Left colon (tissue), 1 donor: ENCODE measurements around a stretch of chr5.

GRCh38 chr5:59087801-59088379 is 505.0 kb downstream of the RAB3C start:
- PRO-cap: no peak

DNA sequence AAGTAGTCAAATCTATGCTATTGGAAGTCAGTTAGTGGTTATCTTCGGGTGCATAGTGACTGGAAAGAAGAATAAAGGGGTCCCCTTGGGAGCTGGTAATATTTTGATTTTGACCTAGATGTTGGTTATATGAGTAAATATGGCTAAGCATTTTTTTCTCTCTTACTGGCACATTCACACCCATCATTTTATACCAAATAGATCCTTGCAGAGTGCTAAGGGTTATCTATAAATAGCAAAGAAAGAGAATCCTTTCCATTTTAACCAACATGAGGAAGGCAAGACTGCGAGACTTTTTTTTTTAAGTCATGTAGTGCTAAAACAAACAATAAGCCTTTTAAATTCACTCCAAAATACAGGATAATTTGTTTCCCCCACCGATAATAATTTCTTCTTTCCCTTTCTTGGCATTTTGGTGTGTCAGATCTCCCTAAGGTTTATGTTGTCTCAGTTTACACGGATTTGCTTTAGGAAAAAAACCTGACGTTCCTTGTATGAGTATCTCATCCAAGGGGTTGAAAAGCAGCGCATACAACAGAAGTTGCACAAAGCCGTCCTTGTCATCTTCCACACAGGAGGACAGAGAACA is 547.3 kb downstream of the PDE4D start:
- PRO-cap: no peak

DNA sequence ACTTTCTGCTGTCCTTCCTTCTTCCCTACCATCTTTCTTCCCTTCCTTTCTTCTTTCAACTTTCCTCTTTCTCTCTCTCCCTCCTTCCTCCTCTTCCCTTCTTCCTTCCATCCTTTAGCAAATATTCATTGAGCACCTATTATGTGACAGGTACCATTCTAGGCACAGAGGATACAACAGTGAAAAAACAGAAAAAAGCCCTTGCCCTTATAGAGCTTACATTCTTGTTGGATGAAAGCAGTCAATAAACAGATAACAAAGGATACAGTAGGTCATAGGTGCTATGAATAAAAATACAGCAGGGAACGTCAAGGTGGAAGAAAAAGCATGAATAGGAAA is 374.5 kb downstream of the PDE4D start:
- PRO-cap: no peak

GRCh38 chr5:59583029-59583612 is 310.4 kb downstream of the PDE4D start:
- PRO-cap: unidirectional peak, minus-strand start at chr5:59583382; unidirectional peak, minus-strand start at chr5:59583410

DNA sequence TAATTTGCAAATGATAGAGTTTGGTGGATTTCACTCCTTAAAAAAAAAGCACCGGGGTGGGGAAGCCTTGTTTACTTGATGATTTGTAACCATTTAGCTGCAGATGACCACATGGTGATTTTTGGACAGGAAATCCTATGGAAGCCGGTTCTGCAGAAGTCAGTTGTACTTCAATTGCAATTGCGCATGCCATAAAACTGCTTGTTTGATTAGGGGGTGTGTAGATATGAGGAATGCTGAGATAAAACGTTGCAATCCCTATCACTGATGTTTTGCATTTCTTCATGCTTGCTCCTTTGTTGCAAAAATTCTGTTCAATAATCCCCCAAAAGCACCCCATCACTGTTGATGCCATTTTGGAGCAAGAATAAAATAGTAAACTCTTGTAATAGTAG is 305.6 kb downstream of the PDE4D start:
- PRO-cap: no peak

DNA sequence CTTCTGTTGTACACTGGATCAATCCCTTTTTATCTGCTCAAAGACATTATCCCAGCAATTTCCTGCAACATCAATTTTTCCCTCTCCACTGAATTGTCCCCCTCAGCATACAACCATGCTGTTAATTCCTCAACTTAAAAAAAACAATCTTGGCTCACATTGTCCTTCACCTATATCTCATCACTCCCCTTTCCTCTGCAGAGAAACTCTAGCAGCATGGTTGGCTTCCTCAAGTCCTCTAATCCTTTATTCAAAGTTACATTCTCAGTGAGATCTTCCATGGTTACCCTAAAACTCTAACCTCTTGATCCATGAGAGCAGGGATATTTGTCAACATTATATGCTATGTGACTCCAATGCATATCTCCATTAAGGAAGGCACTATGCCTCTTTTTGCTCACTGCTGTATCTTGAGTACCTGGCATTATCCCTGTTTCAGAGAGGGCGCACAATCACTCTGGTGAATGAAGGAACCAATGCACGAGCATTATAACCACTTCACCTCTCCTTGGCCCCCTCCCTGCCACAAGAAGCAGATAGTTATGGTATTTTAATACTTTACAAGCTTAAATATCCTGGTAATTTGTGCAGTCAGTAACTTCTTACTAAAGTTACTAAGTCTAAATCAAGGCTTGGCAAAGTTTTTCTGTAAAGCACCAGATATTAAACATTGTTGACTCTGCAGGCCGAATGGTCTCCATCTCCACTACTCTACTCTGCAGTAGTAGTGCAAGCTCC is 71.8 kb upstream of the PDE4D start:
- PRO-cap: no peak

DNA sequence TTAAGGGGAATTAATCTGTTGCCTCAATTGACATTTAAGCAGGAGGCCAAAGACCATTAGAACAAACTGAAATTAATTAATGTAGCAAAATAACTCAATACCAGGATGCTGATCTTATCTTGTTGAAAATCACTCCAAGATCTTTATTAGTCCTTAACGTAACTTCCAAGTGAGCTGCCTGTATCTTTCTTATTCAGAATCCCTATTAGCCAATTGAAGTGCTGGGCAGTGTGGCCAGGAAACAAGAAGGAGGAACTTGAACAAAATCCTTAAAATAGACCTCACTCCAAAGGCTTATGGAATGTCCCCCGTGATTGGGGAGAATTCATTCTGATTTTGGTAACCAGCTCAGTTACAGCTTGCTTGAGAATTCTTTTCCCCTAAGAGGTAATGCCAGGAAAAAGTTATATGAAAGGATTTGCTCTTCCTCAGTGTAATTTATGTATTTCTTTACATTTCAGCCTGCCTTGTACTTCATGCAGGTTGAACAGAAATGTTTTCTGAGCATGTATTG is 171.0 kb downstream of the DEPDC1B start:
- PRO-cap: no peak

GRCh38 chr5:60699114-60699393 is 912 bp downstream of the DEPDC1B start:
- PRO-cap: no peak

- PRO-cap: no peak
Measured at GRCh38 chr5:60907616-60908540, 37.0 kb downstream of the ERCC8 start.

- PRO-cap: no peak
Measured at GRCh38 chr5:60944546-60944888, 353 bp downstream of the ERCC8 start.

DNA sequence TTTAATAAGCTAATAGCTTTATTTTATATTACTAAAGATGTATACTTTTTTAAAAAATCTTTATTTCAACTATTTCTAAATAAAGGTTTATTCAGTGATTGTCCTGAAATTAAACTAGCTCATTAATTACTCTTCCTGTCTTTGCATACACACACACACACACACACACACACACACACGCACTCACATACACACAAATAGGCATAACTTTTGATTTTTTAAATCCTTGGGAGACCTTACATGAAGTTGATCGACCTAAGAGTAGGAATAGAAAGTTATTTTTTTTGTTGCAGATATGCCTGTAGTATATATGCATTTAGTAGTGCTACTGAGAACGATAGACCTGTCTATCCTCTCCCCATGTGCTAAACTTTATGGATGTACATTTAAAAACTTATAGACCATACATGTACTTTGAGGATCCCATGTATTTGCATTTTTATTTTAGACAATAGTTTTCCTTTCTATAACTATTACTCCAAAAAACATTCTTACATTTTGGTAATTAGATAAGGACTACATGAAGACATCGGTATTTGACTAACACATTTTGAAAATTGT is 91.7 kb downstream of the SMIM15 start:
- PRO-cap: no peak

DNA sequence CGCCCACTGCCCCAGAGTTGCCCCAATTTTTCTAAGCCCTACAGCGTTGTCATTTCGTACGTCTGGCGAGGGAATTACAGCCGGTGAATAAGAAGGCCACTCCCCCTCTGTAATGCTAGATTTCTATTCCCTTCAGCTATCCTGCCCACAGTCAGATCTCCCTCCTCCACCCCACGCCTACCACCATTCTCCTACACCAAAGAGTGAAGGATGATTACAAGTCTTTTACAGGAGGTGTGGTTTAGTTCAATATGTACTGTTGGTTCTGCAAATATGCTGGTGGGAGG is 83.7 kb upstream of the SMIM15 start:
- PRO-cap: bidirectional peak, plus-strand start at position 150 of the sequence, minus-strand start at position 64 of the sequence

DNA sequence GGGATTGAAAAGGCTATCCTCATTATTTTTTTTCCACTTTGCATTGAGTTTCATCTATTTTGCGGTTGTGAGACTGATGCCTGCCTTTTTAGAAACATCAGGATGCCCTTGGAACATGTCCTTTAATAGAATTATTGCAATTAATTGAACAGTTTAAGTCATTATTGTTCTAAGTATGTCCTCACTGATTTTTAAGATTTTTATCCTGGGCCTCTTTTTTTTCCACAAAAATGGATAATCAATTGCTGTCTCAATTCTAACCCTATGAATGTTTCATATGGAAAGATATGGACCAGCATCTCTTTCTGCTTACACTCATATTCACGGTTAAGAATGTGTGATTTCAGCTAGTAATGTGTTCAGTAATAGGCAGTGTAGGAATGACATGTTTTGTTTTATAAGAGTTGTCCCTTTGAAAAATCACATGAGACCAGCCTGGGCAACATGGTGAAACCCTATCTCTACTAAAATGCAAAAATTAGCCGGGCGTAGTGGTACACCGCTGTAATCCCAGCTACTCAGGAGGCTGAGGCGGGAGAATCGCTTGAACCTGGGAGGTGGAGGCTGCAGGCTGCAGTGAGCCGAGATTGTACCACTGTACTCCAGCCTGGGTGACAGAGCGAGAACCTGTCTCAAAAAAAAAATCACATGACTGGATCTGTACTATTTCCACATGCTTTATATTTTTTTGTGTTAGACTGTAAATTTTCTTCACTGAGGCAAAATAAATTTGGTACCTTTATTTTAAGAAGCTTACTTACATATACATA is 6.9 kb downstream of the ZSWIM6 start:
- PRO-cap: no peak

DNA sequence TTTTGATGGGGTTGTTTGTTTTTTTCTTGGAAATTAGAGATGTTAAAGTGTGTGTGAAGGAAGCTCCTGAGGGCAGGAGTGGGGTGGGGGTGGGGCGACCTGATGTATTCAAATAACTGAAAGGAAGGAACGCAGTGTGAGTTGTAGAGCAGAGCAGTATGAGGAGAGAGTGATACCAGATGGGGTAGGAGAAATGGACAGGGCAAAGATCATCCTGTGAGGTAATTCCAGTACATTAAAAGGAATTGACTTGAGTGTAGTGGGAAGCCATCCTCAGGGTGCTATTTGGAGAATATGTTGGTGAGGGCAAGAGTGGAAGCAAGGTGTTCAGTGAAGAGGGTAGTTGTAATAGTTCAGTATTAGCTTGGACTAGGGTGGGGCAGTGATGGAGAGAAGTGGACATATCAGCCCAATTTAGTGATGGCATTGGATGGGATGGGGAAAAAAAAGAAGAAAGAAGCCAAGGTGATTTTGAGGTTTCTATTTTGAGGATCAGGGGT is 81.8 kb downstream of the ZSWIM6 start:
- PRO-cap: no peak

GRCh38 chr5:61438421-61439205 is 106.6 kb downstream of the ZSWIM6 start:
- PRO-cap: no peak

- PRO-cap: no peak
Measured at GRCh38 chr5:61440524-61441066, 108.5 kb downstream of the ZSWIM6 start.

GRCh38 chr5:61472465-61472938 is 140.4 kb downstream of the ZSWIM6 start:
- PRO-cap: no peak

DNA sequence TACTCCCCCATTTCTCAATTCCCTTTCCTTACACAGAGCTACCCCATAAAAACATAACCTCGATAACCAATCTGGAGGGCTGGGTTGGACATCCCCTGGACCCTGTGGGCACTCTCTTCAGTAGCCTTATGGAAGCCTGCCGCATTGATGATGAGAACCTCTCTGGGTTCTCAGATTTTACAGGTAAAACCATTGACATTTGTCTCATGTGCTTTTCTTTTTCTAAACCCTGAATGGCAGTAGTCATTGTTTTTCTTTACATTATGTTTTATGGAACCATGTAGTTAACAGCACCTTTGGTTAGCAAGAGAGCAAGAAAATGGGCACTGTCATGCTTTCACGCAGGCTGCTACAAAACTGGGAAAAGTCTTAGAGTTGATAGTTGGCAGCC is 198.0 kb downstream of the ZSWIM6 start:
- PRO-cap: no peak

GRCh38 chr5:61624954-61625519 is 293.0 kb downstream of the ZSWIM6 start:
- PRO-cap: no peak

DNA sequence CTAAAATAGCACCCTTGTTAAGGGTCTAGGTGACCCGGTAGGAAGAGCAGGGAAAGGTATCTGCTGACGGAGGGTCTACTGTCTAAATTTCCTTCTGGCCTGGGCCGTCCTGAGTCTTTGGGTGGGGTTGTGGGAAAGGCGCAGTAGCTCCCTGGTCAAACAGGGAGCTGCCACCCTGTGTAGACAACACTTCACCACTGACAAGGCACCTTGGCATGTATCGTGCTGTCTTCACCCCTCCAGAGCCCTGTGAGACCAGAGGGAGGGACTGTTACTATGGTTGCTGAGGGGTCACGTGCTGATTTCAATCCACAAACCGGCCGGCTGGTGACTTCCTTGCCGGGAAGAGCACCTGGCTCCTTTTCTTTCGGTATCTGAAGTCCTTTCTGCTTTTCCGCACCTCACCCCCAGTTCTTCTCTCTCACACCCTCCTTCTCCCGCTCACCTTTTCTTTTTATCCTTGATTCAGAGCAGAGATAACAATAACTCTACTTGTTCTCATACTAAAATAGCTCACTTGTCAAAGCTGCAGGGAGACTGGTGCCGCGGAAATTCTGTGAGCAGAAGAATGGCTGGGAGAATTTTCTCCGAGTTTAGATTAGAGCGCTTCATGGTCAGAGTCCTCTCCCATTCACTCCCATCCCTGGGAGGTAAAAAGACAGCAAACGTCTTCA is 327.2 kb downstream of the ZSWIM6 start:
- PRO-cap: bidirectional peak, plus-strand start at position 361 of the sequence, minus-strand start at position 249 of the sequence